Helper T cell (primary cell): ENCODE measurements around a stretch of chr15.

DNA sequence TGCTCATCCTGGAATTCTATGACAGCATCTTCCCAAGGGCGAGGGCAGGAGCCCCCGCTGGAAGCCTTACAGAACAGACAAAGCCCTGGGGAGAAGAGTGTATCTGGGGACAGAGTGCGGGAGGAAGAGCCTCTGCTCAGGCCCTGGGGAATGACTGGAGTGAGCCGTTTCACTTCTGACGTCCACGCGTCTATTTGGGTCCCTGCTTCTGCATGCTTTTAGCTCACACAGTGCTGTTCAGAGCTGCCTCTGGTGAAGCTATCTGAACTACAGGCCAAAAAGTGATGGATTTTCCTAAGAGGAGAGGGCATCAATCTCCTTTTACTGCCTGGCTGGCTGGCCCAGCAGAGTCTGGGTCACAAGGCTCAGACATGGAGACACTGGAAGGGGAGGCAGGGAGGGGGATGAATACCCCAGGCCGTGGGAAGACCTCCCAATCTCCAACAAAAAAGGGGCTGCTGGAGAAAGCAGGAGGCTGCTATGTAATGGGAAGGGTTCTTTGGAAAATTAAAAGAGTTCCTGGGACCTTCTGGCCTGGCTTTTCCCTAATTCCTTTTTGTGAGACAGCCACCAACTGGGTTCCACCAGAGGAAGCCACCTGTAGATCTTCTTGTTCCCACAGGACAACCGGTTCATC lies 311.7 kb downstream of the NTRK3 start:
- PRO-cap, 2 experiments: no peak in any of the 2 experiments

DNA sequence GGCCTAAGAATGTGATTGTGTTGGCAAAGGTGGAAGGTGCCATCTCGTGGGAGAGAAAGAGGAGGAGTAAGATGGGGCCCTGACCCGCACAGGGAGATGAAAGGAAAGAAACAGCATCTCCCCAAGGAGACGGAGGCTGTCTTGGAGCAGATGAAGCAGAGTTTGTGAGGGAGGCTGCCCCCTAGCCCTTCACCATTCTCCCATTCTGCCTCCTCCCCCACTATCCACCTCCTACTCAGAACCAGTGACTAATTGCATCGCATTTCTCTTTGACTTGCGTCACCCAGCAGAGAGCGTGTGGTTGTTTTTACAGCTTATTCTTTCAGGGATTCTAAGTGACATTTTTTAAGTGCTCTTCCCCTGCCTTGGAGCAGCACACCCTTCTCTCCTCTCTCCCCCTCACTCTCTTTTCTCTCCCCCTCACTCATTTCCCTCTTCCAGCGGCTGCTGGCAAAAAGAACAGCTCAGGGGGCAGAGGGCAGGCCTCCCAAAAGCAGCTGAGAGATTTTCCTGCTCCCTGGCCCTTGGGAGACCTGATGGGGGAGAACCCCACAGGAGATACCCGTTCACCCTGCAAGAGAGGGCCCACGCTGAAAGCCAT lies 91.9 kb downstream of the MRPL46 start:
- PRO-cap, 2 experiments: no peak in any of the 2 experiments

DNA sequence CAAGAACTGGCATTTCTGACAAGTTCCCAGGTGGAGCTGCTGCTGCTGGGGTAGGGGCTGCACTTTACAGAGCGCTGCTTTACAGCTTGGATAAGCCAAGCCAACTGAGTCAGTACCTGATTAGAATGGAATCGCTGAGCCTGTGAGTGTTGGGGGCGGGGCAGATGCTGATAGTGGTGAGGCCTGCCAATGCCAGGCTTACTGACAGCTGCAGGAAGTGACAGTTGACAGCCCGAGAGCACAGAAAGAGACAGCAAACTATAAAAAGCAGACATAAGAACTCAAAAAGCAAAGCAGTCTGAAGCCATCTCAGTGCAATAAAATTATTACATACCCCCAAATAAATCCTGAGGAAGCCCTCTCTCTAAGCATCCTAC lies 64.8 kb downstream of the MRPL46 start:
- PRO-cap, 2 experiments: no peak in any of the 2 experiments

GRCh38 chr15:88603956-88604251 lies 17.2 kb upstream of the AEN start:
- PRO-cap, 2 experiments: no peak in any of the 2 experiments

DNA sequence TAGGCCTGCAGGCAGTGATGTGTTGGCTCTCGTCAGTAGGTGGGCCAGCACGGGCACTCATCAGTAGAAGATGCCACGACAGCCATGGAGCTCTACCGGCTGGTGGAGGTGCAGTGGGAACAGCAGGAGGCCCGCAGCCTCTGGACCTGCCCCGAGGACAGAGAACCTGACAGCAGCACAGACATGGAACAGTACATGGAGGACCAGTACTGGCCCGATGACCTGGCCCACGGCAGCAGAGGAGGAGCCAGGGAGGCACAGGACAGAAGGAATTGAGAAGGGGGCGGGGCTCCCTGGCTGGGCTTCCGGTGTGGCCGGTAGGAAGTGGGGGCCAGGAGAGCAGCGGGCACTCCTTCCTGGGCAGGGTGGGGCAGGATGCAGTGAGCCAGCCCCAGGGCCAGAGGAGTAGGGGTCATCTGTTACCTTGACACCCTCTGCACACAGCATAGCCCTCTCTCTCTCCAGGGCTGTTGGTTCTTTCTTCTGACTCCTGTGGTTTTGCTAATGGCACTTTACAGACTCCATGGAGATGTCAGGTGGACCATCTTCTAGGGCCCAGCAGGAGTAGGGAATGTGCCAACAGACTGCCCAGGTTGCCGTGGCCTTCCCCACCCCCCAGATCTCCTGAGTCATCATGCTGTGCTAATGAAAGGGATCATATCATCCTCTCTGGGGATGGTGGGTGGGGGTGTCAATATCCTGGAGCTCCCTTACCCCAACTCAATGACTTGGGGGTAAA lies 8.6 kb upstream of the ISG20 start:
- PRO-cap, 2 experiments: no peak in any of the 2 experiments

DNA sequence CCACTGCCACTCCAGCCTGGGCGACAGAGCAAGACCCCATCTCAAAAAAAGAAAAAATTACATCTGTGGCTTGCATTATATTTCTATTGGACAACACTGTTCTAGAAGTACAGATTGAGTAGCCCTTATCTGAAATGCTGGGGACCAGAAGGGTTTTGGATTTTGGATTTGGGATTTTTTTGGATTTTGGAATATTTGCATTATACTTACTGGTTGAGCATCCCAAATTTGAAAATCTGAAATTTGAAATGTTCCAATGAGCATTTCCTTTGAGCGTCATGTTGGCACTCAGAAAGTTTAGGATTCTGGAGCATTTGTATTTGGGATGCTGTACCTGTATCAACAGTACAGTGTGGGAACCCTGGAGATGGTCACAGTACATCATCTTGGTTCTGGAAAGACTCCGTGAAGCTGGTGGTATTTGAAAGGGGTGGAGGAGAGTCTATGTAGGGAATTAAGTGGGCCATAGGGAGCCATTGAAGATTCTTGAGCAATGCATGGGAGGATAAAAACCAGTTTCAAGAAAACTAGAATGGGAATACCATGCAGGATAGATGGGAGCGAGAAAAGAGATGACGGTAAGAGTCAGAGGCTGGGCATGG lies 4.9 kb downstream of the ISG20 start:
- PRO-cap, 2 experiments: no peak in any of the 2 experiments

GRCh38 chr15:88720929-88721284 lies 82.1 kb downstream of the ISG20 start:
- PRO-cap, 2 experiments: no peak in any of the 2 experiments

GRCh38 chr15:88913685-88913970 lies 449 bp upstream of the MFGE8 start:
- PRO-cap, 2 experiments: no peak in any of the 2 experiments

GRCh38 chr15:88982182-88982975 lies 69.2 kb upstream of the MFGE8 start:
- PRO-cap, 2 experiments: no peak in any of the 2 experiments

DNA sequence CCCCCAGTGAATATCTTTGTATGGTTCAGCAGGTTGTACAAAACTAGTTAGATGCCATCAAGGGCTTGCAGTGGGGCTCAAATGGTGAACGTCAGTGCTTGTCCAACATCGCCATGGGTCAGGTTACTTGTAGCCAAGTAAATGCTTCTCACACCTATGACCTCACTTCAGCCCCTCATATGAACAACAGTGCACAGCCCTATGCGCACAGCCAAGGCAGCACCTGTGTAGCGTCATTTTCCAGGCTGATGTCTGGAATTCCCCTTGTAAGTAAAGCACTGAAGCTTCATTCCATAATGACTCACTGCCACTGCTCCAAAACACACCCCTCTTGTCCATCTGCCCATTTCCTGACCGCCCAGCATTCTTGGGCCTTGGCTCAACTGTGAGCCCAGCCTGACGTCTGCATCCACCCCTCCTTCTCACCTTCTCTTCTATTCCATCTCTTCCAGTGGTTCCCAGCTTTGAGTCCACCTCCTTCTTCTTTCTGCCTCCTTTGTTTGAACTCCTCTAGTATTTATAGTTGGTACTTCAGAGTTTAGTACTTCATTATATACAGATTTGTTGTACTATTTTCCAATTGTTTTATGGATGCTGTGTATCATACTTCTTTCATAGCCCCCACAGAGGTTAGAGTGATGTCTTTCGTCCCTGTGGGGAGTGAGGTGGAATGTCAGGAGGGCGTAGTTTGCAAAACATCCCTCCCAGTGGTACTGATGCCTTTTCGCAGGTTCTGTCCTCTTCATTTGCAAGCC lies 13.7 kb downstream of the ABHD2 start:
- PRO-cap, 2 experiments: no peak in any of the 2 experiments

DNA sequence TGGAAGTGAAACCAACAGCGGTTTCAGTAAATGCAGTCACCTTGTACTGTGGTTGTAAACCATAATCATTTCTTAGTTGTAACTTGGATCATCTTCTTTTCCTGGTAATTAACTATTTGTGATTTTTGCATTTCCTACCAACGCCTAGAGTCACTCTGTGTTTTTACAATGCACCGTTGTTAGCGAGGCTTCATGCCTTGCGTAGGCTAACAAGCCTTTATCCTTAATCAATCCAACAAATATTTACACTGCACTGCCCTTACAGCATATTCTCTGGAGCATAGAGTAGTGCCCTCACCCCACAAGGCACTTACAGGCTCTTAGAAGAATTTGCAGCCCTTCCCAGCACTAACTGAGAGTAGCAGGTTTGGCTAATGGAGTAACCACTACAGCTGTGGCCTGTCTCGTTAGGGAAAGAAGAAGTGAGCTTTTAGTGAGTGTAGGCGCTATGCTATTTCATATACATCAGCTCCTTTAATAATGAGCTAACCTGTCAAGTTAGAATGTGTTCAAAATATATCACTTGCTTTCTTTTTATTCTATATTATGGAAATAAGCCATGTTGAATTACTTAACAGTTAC lies 62.7 kb downstream of the ABHD2 start:
- PRO-cap, 2 experiments: no peak in any of the 2 experiments

DNA sequence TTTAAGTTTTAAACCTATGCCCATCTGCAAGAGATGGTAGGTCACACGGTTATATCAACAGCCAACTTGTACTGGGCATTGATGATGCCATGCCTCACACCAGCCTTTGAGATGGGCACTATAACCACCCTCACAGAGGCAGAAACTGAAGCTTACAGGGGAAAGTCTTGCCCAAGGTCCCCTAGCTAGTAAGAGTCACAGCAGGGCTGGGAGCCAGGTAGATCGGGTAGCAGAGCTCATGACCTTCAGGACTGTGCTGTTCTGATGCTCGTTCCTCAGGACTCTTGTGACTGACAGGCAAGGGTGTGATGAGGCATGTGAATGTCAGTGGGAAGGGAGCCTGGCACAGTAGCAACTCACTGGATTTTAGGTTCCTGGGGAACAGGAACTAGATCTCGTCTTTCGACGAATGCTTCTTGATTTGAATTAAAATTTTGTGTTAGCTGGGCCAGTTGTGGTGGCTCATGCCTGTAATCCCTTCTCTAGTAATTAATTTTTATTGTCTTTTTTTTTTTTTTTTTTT lies 65.7 kb downstream of the RLBP1 start:
- PRO-cap, 2 experiments: no peak in any of the 2 experiments

DNA sequence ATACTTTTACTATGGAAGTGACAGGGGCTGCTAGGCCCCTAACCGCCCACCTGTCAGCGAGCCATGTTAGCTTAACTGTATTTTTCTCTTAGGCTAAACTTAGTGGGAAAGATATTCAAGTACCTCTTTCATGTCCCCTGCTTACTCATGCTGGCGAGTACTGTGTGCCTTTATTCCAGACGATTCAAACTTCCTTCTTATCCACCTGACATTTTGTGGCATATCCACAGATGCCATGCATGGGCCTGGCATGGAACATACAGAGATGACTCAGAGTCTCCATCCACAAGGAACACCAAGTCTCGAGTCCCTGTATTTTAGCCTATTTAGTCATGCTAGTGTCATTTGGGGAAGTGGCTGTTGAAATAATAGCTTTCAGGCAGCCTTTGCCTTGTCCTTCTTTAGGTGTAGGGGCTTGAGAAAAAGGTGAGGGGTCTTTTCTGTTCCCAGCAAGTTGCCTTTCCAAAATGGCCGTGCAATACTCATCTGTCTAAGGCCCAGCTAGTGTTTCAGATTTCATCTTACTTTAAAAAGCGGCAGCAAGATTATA lies 53.5 kb downstream of the RLBP1 start:
- PRO-cap, 2 experiments: no peak in any of the 2 experiments

DNA sequence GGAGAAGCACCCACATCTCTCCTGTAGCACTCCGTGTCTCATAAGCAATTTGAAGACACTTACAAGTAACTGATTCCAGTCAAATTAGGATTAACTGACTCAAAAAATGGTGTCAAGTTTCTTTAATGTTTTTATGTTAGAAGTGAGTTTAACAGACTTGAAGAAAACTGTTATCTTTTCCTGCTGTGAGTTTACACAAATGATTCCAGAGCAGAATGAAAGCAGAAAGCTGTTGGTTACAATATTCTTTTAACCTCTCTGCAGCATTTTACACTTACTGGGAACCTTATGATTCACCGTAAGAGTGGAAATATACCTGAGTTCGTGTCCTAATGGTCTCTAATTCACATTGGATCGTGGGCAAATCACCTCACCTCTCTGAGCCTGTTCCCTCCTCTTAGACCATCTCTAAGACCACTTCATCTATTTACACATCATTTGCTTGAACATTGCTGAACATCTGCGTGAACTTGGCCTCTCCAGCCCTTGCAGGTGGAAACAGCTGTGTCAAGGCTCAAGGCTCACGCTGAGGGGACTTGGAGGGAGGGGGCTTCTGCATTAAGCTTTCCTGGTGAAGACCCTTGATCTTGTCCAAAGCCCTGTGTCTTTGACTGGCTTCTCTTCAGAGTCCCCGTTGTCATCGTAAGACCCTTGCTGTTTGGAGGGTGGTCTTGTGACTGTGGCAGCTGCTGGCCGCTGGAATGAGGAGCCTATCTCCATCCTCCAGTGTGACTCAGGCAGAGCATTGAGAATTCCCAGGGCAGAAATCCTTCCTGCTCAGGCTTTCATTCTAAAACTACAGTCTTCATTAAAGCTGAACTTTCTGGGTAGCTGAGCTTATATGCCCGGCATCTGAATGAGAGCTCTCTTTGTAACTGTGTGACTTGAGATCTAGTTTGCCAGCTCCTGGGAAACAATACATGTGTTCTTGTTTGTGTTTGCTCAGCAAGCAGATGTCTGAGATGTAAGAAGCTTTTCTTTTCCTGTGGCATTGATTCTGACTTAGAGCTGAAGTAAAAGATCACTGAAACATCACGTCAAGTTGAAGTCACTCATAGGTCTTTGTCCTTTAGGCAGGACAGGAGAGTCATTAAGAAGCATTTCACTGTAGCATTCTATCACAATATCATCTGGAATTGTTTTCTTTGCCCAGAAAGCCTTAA lies 22.7 kb downstream of the RLBP1 start:
- PRO-cap, 2 experiments: no peak in any of the 2 experiments

GRCh38 chr15:89468887-89469758 lies 27.3 kb downstream of the RHCG start:
- PRO-cap, 2 experiments: no peak in any of the 2 experiments

DNA sequence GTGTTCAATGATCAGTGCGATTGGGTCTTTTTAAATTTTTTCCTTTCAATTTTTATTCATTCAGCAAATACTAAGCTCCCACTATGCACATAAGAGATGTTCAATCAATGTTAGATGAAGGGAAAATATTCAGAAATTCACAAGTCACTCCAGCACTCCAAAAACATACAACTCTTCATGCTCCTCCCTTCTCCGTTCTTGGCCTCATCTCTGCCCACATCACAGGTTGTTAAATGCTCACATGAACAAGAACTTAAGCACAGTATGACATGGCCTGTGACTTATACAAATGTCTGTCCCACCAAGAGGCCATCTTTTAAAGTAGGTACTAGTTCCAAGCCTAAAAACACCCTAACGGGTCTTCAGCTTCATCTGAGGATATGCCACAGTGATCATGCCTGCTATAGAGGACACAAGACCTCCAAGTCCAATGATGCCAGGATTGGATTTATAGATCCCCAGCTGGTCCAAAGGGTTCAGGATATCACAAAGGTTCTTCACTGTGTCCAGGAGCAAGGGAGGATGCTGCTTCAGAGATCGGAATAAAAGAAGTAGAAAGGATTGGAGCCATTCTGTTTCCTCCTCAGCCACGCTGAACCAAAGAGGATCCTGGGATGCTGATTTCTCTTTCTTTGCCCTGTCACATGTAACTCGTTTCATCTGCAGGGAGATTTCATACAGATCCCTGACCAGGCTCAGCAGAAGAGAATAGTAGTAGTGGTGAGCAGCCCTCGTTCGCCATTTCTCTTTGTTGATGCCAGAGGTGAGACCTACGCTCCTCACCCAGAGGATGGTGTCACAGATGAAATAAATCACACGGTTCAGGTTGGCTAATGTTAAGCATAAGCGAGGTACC lies 4.1 kb upstream of the PLIN1 start:
- PRO-cap, 2 experiments: no peak in any of the 2 experiments

DNA sequence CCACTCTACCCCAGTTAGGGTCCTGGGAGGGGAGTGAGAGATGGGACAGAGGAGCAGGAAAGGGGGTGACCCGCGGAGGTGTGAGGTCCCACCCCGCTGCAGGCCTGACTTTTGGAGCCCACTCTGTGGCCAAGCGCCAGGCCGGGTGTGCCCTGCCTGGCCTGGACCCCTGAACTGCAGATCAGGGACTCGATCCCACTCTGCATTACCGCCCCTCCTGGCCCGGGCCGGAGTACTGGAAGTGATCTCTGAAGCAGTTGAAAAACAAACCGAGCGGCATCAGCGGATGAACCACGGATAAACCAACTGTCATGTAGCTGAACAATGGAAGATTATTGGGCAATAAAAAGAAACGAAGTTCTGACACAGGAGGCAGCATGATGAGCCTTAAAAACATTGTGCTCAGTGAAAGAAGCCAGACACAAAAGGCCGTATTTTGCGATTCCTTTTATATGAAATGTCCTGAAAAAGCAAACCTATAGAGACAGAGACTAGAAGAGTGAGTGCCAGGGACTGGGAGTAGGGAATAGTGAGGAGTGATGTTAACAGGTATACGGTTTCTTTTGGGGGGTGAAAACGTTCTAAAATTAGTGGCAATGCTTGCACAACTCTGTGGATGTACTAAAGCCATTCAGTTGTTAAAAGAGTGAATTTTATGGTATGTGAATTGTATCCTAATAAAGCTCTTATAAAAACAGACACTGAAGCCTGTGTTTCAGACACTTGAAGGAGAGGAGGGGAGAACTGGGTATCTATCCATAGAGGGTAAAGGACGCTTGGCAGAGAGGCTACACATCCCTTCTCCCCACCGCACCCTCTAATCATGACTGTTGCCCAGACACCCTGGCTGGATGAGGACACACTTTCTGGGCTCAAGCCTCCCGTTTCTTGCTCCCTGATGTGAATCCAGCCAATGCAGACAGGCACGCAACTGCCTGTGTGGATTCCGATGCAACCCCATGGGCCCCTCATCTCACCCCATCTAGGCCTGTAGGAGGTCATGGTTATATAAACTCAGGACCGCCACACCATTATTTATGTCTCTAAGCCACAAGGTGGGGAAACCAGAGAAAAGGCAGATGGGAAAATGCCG lies 2.5 kb downstream of the MESP1 start:
- PRO-cap, 2 experiments: no peak in any of the 2 experiments

GRCh38 chr15:89801370-89802006 lies 13.2 kb downstream of the ANPEP start:
- PRO-cap, 2 experiments: no peak in any of the 2 experiments

DNA sequence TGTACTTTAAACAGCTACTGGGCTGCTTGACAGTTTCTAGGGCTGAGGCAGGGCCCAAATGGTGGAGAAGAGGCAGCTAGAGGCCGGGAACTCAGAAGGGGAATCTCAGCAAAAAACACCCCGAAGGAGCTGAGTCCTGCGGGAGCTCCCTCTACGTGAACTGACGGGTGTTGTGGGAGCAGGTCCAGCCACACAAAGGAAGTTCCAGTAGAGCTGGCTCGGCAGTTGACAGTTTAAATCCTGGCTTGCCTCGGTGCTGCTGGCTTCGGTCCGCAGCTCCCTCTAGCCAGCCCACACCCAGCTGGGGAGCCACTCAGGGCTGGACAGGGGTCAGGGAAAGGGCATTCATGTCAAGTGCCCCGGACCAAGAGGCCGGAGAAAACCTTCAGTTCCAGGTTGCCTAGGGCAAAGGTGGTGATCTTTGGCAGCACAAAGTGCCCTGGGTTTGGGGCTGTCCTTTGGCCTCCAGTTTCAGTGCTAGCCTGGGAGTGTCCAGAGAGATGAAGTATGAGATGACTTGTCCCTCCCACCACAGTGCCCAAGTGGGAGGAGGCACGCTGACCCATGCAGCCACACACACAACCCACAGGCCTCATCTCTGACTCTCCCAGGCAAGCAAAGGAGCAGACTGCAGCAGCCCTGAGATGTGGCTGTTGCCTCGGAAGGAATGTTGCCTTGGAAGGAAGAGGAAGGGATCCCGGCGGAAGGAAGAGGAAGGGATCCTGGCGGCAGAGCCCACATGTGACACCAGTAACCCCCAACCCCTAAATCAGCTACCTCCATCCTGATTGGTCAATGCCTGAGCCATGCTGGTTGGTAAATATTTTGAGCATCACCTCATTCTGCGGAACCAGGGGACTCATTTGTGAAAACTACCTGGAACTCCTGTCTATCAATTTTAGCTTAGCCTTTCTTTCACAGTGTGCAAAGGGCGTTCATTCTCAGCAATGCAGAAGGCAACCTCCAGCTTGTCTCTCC lies 13.8 kb upstream of the ANPEP start:
- PRO-cap, 2 experiments: no peak in any of the 2 experiments

DNA sequence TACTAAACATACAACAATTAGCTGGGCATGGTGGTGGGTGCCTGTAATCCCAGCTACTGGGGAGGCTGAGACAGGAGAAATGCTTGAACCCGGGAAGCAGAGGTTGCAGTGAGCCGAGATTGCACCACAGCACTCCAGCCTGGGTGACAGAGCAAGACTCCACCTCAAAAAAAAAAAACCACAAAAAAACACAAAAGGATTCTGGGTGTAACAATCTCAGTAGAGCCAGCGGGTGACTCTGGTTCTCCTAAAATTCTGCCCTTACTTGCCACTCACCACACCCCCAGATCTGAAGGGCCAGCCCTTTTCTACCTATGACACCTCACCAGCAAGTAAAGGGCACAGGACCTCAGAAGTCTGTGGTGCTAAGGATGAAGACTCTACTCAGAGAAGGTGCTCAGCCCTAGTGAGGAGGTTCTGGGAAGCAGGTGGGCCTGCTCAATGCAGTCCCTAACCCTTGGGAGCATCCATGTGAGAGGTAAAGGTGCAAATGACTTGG lies 20.1 kb upstream of the ANPEP start:
- PRO-cap, 2 experiments: no peak in any of the 2 experiments